Rectum (tissue), 1 donor: ENCODE results near the gene BOLL.

GRCh38 chr2:197079975-197080174, 153.4 kb upstream of the PGAP1 start:
- PRO-cap, result no peak

- PRO-cap, result no peak
These were observed 125.5 kb downstream of the ANKRD44 start for GRCh38 chr2:197185003-197185656.

DNA sequence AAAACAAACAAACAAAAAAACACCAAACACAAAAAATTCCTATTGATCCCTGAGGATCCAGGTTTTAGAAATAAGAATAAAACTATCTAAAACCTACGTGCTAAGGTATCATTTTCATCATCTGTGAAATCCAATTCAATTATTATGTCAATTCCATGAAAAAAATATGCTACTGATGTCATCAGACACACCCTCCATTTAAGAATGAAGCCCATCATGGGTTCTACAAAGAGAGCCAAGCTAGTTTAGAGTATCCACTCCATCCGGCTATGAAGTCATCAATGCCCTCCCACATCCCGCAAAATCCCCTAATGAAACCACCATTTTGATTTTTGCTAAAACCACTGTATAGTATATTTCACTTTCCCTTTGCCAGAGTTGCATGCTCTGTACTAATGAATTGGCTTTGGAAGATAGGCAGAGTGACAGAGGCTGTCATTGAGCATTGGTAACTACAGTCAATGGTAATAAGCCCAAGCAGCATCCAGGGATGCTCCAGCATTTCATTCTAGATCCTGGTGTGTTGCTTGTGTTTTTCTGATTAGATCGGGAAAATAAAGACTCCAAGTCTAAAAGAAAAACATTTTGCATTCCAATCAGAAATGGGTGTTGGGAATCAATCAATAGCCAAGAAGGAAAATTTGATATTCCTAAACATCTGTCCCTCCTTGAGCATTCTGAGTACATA, 118.6 kb downstream of the ANKRD44 start:
- PRO-cap, result no peak

GRCh38 chr2:197294468-197294766, 16.2 kb downstream of the ANKRD44 start:
- PRO-cap, result no peak

DNA sequence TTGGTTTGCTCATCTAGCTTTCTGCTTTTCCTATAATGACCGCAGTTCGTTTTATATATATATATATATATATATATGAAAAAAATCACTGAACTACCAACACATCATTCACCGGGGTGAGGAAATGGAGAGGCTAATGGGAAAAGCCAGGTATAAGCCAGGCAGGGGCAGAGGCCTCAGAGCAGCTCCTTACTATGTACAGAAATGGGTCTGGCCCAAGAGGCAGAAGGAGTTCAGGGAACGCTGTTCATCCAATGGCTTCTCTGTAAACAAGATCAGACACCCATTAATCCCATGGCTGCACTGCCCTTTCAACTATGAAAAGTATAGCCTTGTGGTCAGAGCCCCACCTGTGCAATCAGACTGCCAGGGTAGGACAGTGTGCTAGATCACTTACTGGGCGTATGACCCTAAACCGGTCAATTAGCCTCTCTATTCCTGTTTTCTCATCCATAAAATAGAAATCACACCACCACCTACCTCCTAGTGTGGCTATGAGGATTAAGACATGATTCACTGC, 4.6 kb downstream of the ANKRD44 start:
- PRO-cap, result no peak

GRCh38 chr2:197307326-197307762, 3.2 kb downstream of the ANKRD44 start:
- PRO-cap, result no peak

GRCh38 chr2:197308707-197309387, 1.7 kb downstream of the ANKRD44 start:
- PRO-cap, result no peak

DNA sequence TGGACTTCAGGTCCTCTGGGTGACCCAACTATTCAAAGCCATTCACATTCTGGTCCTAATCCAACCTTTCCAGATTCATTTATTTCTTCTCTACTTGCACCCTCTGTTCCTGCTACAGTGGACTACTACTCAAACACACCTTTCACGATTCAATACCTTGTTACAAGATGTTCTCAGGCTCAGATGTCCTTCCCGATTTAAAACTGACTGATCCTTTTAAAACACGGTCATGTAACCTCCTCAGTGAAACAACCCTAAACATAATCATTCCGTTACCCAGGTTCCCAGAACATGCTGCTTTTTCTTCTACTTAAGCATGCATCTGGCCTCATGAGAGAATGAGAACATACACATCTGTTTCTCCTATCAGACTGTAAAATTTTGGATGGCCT, 1.2 kb downstream of the SF3B1 start:
- PRO-cap, result no peak

- PRO-cap, result no peak
These were observed 9.7 kb downstream of the HSPD1 start for GRCh38 chr2:197489655-197490713.

DNA sequence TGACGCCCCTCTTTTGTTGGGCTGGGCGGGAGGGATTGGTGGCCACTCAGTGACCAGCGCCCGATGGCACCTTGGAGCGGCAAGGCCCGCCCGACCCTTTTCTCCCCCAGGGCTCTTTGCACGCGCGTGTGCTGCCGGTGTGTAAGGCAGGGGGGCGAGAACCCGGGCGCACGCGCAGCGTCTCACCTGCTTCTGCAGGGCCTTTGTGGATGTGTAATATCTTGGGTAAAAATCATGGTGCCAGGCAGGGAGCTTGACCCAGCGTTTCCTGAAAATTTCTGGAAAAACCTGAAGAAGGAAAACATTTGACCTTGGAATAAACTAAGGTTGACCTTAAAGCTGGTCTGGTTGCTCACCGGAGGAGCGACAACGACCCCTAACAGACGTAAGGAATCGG, 321 bp downstream of the HSPE1 start:
- PRO-cap, result bidirectional peak, plus-strand start at position 144 of the sequence, minus-strand start at position 194 of the sequence

GRCh38 chr2:197569084-197569448, 53.2 kb downstream of the MOB4 start:
- PRO-cap, result no peak

GRCh38 chr2:197613204-197614118, 61.9 kb downstream of the RFTN2 start:
- PRO-cap, result no peak

DNA sequence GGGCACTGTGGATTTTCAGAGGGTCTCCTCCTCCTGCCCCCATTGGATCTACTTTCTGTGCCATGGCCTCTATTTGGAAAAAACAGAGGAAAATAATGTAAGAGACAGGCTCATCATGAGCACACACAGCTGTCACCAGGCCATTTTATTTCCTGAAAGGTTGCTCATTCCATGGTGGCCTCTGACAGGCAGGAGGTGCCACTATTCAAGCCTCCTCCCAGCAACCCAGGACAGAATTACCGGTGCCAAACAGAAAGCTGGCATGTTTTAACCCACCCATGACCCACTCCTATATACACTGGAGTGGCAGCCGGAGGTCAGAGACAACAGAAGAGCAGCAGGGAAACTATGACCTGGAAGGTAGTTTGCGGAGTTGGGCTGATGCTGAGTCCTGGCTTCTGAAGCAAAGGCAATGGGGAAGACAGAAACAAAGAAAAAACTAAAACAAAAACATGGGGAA, 2.3 kb downstream of the RFTN2 start:
- PRO-cap, result no peak

DNA sequence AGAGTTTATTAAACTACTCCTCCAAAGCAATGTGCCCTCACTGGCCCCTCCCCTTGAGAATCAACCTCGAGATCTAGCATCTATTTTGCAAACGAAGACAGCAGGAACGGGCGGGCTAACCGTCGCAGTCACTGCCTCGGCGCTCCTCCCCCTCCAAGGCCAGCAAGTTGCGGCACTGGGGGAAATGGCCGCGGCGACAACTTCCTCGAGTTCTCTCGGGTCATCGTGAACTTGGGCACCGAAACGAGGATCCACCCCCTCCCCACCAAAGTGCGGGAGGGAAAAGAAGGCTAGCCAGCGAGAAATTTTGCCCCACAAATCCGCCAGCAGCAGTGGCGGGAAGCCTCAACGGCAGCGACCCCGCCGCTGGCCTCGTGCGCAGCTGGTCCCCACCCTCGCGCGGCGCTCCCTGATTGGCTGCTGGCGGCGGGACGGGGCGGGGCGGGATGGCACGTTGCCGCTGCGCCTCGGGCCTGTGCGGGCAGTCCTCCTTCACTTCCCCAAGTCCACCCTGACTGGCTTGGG, at the start of gene BOLL:
BOLL (minus strand) TSS at position 384 of the 525 bp plus-strand sequence.
- PRO-cap, result no peak

DNA sequence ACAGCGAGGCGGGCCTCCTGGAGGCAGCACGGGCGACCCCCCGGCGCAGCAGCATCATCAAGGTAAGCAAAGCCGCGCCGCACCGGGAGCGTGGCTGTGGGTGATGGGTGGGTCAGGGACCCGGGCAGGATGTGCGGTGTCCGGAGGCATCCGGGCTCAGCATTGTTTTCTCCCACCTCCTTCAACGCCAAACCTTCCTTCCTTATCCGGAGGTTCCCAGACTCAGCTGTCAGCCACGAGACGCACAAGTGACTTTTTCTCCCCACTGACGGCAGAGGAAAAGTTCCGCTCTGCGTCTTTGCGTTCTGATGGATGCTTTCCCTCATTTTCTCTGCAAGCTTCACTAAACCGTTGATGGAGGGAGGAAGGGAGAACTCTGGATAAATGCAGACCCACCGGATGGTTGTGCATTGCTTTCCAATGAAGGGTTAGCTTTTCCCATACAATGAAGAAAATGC, 914 bp downstream of the PLCL1 start:
- PRO-cap, result no peak

DNA sequence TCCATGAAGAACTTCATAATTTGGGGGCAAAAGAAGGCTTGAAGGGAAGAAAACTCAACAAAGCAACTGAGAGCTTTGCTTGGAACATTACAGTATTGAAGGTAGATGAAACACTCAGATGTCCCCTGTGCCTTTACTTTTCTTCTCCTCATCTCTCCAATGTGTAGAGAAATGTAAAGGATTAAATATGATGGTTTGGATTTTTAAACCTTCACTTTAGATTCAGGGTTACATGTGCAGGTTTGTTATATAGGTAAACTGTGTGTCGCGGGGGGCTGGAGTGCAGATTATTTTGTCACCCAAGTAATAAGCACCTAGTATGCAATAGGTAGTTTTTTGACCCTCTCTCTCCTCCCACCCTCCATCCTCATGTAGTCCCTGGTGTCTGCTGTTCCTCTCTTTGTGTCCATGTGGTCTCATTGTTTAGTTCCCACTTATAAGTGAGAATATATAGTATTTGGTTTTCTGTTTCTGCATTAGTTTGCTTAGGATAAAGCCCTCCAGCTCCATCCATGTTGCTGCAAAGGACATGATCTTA, 299.5 kb downstream of the PLCL1 start:
- PRO-cap, result unidirectional peak, minus-strand start at position 282 of the sequence

GRCh38 chr2:199431888-199432293, 25.8 kb downstream of the SATB2 start:
- PRO-cap, result no peak

- PRO-cap, result no peak
These were observed 1.2 kb upstream of the SATB2 start for GRCh38 chr2:199459003-199459202.

GRCh38 chr2:199463966-199464376, 6.2 kb upstream of the SATB2 start:
- PRO-cap, result bidirectional peak, plus-strand start at chr2:199464276, minus-strand start at chr2:199464231

GRCh38 chr2:200163428-200163773, 143.1 kb upstream of the SPATS2L start:
- PRO-cap, result unidirectional peak, plus-strand start at chr2:200163540